Fibroblast of villous mesenchyme (primary cell): ENCODE measurements around a stretch of chrX.

DNA sequence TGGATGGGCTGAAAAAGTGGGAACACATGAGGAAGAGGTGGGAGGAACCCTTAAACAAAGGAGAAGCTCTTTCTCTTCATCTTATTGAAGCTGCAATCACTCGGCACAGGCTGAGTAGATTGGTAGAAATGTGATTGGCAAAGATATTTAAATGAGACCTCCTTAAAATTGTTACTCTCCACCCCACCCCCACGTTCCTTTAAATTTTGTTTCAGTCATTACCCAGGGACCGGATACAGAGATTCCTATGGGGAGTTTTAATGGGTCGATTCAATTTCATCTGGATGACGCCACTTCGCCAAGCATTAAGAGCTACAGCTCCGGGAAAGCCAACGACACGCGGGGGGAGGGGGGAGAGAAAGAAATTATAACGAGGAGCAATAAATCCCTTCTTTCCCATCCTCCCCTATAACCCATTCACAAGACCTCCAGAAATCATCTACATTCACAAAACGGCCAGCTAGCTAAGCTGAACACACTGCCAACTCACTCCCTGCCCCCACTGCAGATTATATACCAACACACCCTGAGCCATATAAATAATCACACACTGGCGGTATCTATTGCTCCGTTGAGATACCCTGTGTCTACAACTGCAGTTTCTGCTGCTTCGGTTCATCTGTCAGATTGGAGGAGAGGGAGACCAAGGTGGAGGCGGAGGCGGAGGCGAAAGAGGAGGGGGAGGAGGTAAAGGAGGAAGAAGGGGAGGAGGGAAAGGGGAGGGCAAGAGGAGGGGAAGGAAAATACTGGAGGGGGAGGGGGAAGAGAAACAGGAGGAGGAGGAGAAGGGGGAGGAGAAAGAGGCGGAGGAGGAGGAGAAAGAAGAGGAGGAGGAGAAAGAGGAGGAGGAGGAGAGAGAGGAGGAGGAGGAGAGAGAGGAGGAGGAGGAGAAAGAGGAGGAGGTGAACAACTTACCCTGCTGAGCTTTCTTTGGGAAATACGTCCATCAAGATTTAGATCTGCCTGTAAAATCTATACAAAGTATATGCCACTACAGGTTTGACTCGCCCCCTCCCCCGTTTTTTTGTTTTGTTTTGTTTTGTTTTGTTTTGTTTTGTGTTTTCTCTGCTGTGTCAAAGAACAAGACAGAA lies 113.9 kb upstream of the VAMP7 start:
- CAGE, long polyA plus RNA: no peak